ENCODE measurements around a stretch of chr16.

GRCh38 chr16:85295844-85296096, 183.5 kb upstream of the CIBAR2 start:
- PRO-cap: no peak
- RAMPAGE, long total RNA, 2 experiments: no peak in any of the 2 experiments

DNA sequence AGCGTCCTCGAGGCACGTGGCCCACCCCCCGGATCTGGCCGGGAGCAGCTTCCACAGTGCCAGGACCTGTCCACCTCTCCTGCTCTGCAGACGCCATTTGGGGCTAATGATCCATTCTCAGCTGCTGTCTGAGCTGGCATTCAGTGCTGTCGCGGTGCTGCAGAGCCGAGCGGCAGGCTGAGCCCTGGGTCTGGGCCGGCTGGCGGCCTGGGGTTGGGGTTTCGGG, 197.2 kb upstream of the CIBAR2 start:
- PRO-cap: no peak
- RAMPAGE, long total RNA, 2 experiments: no peak in any of the 2 experiments

DNA sequence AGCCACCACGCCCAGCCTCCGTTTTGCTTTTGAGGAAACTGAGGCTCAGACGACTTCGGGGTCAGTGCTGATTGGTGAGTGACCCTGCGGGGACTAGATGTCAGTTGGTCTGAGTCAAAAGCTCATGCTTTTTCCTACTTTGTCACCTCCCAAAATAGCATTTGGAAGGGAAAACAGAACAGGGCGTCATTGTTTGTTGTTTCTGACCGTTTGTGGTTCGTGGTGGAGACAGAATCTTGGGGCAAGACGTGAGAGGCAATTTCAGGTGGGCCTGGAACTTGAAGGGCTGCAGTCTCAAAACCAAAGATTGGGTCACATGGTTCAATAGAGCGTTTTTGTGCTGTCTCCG, 210.6 kb upstream of the CIBAR2 start:
- PRO-cap: bidirectional peak, plus-strand start at position 223 of the sequence, minus-strand start at position 111 of the sequence
- RAMPAGE, long total RNA, 2 experiments: no peak in any of the 2 experiments

- PRO-cap: no peak
- RAMPAGE, long total RNA, 2 experiments: no peak in any of the 2 experiments
Measured at GRCh38 chr16:85416300-85416818, 196.8 kb upstream of the GSE1 start.

GRCh38 chr16:85431016-85431638, 182.0 kb upstream of the GSE1 start:
- PRO-cap: no peak
- RAMPAGE, long total RNA, 2 experiments: no peak in any of the 2 experiments

DNA sequence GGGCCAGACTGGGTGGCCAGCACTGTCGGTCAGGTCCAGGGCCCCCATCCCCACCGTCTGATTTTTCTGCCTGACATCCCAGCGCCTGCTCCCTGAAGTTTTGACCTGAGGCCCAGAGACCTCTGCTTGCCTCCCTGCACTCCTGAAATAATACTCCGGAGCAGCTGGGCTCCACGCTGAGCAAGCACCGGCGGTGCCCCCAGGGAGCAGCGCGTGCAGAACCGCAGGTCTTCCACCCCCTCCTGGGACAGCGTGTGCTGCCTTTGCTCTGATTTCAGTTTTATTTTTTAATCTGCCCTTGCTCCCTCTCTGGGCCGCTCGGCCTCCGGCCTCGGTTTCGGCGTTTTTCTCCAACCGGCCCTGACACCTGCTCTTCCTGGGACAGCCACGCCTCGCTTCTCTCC, 132.4 kb upstream of the GSE1 start:
- PRO-cap: no peak
- RAMPAGE, long total RNA, 2 experiments: no peak in any of the 2 experiments

GRCh38 chr16:85514976-85515641, 98.0 kb upstream of the GSE1 start:
- PRO-cap: no peak
- RAMPAGE, long total RNA, 2 experiments: no peak in any of the 2 experiments

- PRO-cap: no peak
- RAMPAGE, long total RNA, 2 experiments: no peak in any of the 2 experiments
Measured at GRCh38 chr16:85574770-85575606, 38.1 kb upstream of the GSE1 start.

GRCh38 chr16:85605150-85606469, 7.5 kb upstream of the GSE1 start:
- PRO-cap: no peak
- RAMPAGE, long total RNA, 2 experiments: no peak in any of the 2 experiments

GRCh38 chr16:85660991-85661727, 27.6 kb downstream of the GINS2 start:
- PRO-cap: no peak
- RAMPAGE, long total RNA, 2 experiments: no peak in any of the 2 experiments

DNA sequence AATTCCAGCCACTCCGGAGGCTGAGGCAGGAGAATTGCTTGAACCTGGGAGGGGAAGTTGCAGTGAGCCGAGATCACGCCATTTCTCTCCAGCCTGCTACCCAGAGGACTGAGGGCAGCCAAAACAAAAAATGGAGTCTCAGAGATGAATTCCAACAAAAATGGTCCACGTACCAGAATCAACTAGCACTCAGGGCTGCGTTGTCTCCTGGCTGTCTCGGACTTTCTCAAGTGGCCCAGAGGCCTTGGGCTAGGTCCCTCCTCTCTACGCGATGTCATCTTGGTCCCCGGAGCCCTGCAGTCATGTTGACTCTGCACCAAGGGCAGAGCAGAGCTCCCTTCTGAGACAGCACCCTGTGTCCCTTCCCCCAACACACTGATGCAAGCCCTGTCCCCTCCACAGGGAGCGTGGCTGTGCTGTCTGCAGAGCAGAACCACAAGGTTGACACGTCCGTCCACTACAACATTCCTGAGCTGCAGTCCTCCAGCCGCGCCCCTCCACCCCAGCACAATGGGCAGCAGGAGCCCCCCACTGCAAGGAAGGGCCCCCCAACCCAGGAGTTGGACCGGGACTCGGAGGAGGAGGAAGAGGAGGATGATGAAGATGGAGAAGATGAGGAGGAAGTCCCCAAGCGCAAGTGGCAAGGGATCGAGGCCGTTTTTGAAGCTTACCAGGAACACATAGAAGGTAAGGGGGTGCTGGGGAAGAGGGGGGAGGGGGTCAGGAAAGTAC, 20.9 kb downstream of the GINS2 start:
- PRO-cap: no peak
- RAMPAGE, long total RNA, 2 experiments: no peak in any of the 2 experiments

DNA sequence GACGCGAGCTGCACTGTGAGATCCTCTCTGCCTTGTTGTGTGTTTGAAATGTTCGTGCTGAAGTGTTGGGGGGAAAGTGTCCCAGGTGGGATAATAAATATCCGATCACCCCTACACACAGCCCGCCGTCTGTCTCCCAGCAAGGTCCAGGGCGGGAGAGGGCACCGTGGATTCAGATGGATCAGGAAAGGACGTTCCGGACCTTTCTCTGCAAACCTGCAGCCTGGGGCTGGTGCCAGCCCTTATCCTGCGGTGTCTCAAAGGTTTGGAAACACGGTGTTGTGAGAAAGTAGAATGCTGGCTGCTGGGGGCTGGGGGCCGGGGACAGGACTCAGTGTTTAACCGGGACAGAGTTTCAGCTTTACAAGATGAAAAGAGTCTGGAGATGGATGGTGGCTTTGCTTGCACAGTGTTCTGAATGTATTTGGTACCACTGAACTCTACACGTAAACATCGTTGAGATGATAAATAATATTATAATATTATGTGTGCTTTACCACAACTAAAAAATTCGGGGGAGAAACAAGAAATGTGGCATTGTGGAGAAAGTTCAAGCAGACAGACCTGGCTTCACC, 48.9 kb downstream of the COX4I1 start:
- PRO-cap: no peak
- RAMPAGE, long total RNA, 2 experiments: no peak in any of the 2 experiments

DNA sequence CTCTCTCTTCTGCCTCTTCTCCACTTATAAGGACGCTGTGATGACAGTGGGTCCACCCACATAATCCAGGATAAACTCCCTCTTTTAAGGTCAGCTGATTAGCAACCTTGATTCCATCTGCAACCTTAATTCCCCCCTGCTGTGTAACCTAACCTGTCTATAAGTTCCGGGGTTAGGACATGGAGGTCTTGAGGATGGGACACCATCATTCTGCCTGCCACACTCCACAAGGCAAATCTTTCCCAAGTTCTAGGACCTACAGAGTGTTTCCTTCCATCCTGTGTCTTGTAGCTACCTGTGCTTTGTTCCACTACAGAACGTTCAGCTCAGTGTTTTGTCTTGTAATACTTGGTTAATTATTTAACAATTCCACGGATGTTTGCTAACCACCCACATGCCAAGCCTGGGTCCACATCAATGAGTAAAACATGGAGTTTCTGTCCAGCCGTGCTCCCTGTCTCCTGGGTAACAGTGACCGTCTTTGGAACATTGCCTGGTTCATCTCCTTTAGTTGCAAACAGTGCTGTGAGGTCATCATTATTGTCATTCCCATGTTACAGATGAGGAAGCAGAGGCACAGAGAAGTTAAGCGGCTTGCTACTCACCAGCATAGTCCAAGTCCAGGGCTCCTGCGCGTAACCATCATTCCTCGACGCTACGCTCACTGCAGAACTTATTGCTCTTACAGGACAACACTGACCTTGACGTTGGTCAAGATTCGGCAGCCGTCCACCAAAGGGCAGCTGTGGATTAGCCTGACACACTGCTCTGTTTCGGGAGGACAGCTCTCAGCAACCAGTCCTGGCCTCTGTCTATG, 41.2 kb downstream of the IRF8 start:
- PRO-cap: no peak
- RAMPAGE, long total RNA, 2 experiments: no peak in any of the 2 experiments

DNA sequence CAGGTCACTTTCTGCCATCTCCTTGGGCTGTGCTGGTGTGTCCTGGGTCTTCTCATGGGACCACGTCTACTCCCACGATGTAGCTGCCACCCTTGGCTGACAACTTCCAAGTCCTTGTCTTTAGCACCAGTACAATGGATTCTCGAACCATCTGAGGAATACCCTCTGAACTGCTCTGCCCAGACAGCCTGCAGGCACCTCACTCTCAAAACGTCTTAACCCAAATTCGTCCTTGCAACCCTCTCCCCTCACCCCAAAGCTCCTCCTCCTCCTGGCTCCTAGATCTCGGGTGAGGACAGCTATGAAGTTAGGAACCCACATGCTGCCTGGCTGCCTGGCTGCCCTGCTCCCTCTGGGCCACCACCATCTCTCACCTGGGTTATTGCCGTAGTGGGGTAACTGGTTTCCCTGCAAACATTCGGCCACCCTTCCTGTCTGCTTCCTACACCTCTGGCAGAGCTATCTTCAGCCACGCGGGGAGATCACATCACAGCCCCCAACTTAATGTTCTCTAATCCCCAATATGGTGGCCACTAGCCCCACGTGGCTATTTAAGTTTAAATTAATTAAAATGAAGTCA, 47.3 kb downstream of the IRF8 start:
- PRO-cap: no peak
- RAMPAGE, long total RNA, 2 experiments: no peak in any of the 2 experiments

GRCh38 chr16:85975713-85976177, 76.8 kb downstream of the IRF8 start:
- PRO-cap: no peak
- RAMPAGE, long total RNA, 2 experiments: no peak in any of the 2 experiments

- PRO-cap: no peak
- RAMPAGE, long total RNA, 2 experiments: no peak in any of the 2 experiments
Measured at GRCh38 chr16:86018166-86019025, 119.4 kb downstream of the IRF8 start.

- PRO-cap: no peak
- RAMPAGE, long total RNA, 2 experiments: no peak in any of the 2 experiments
Measured at GRCh38 chr16:86200640-86201086, 301.7 kb downstream of the IRF8 start.

GRCh38 chr16:86298187-86298488, 212.2 kb upstream of the FOXF1 start:
- PRO-cap: no peak
- RAMPAGE, long total RNA, 2 experiments: no peak in any of the 2 experiments

- PRO-cap: no peak
- RAMPAGE, long total RNA, 2 experiments: no peak in any of the 2 experiments
Measured at GRCh38 chr16:86382059-86382467, 128.3 kb upstream of the FOXF1 start.

DNA sequence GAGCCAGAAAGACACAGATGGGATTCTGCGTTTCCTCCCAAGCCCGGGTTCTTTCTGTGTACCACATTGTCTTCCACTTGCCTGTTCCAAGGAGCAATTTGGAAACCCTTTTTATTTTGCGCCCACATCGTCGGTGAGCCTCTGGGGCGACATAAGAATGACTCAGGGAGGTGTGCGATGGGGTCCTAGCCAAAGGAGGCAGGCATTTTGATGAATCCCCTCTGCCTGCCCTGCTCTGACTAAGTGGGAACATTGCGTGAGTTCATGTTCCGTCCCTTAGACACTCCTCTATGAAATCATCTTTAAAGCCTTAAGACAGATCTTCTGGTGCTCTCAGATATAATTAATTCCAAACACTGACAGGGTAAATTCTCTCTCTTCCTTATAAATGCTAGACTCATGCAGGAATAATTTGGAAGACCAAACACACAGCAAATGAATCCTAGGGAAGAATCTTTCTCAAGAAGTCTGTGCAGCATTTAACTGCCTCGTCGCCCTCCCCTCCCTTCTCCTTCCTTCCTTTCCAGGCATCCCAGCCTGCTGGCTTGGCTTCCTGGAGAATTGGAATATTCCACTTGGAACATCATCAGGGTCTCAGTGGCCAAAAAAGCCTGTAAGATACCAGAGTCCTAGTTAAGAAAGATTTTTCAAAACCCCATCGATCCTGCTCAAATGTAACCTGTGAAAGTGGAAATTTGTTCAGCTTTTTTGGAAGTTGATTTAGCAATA, 52.6 kb upstream of the FOXF1 start:
- PRO-cap: no peak
- RAMPAGE, long total RNA, 2 experiments: no peak in any of the 2 experiments

All from right atrium auricular region (tissue), 2 donors.